ENCODE data around the genes GPI, ZNF30 and CD22.

- PRO-cap, 4 experiments: no peak in any of the 4 experiments
- RAMPAGE, long total RNA, 4 experiments: no peak in any of the 4 experiments
These were observed 24.9 kb upstream of the CEBPG start for GRCh38 chr19:33348379-33349258.

GRCh38 chr19:33506554-33507091 is 15.0 kb downstream of the PEPD start:
- PRO-cap, 4 experiments: no peak in any of the 4 experiments
- RAMPAGE, long total RNA, 4 experiments: no peak in any of the 4 experiments

- PRO-cap, 4 experiments: no peak in any of the 4 experiments
- RAMPAGE, long total RNA, 4 experiments: no peak in any of the 4 experiments
These were observed 882 bp downstream of the PEPD start for GRCh38 chr19:33520617-33521200.

DNA sequence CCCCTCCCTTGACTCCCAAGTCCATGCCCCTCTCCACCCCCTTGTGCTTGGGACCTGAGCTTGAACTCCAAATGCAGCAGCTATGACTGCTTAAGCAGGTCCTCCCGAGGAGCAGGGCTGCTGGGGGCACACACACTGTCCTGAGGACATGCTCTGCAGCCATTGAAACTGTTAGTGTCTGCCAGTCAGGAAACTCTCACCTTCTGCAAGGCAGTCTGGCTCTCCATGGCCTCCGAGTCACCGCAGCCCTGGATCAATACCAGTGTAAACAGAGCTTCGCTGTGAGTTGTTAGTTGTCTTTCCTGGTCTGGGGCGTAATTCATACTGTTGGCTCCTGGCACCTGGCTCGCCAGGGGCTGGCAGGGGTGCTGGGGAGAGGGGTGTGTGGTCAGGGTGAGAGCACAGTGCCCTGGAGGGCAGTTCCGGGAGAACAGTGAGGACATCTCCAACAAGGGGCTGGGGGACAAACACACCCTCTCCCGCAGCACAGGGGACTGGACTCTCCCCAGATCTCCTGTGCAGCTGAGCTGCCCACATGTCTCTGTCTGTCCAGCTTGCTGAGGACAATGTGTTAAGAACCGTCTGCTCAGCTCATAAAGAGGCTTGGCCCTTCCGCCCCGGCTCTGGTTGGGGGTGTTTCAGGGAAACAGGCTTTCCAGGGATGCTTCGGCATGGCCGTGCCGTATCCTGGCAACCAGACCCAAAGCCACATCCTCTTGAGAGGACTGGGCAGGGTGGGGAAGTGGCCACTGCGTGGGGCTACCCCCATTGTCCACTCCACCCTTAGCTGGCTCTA is 41.3 kb upstream of the CHST8 start:
- PRO-cap, 4 experiments: no peak in any of the 4 experiments
- RAMPAGE, long total RNA, 4 experiments: no peak in any of the 4 experiments

- PRO-cap, 4 experiments: peak in 4 of 4 experiments; most common plus-strand start chr19:33869069 (in 1); most common minus-strand start chr19:33868905 (in 2)
- RAMPAGE, long total RNA, 4 experiments: no peak in any of the 4 experiments
These were observed 72.1 kb downstream of the KCTD15 start for GRCh38 chr19:33868814-33869166.

DNA sequence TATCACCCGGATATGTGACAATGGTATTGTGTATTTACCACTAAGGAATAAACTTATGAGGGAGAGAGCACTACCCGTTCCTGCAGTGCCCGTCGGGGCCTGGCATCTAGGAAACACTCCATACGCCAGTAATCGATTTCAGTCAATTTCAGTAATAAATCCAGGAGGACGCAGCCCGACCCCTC is 317 bp upstream of the GARRE1 start:
- PRO-cap, 4 experiments: peak in 4 of 4 experiments; most common plus-strand start position 85 of the sequence (in 3)
- RAMPAGE, long total RNA, 4 experiments: no peak in any of the 4 experiments

DNA sequence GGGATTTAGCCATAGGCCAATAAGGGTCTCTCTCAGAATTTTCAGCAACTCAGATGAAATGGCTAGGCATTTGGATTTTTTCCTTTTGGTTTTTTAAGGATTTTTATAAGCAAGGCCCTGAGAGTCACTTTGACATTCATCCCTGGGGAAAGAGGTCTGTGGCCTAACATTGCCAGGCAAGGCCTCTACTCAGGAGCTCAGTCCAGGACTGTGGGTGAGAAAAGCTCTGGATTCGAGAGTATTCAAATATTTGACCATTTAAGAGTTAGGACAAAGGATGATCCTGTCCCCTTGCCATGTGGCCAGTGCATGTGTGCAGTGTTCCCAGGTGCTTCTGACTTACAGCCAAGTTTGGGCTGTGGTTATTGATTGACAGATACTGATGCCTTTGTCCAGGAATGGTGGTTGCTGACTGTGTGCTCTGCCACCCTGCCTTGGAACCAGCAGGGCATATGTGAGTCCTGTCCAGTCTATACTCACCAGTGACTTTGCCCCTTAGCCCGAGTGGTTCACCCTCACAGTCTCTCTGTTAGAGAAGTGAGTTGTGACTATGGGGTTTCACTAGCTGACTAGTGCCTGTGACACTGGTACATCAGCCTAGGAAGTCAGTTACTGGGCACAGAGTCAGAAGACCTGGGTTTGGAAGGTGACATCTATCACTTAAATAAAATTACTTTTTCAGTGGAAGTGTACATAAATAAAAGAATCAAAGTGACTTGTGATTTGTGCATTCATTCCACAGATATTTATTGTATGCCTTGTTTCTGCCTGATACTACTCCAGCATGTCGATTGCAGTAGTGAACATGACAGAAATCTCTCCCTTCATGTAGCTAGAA is 51.9 kb downstream of the GARRE1 start:
- PRO-cap, 4 experiments: no peak in any of the 4 experiments
- RAMPAGE, long total RNA, 4 experiments: no peak in any of the 4 experiments

- PRO-cap, 4 experiments: no peak in any of the 4 experiments
- RAMPAGE, long total RNA, 4 experiments: no peak in any of the 4 experiments
These were observed 51.8 kb upstream of the GPI start for GRCh38 chr19:34313110-34313644.

DNA sequence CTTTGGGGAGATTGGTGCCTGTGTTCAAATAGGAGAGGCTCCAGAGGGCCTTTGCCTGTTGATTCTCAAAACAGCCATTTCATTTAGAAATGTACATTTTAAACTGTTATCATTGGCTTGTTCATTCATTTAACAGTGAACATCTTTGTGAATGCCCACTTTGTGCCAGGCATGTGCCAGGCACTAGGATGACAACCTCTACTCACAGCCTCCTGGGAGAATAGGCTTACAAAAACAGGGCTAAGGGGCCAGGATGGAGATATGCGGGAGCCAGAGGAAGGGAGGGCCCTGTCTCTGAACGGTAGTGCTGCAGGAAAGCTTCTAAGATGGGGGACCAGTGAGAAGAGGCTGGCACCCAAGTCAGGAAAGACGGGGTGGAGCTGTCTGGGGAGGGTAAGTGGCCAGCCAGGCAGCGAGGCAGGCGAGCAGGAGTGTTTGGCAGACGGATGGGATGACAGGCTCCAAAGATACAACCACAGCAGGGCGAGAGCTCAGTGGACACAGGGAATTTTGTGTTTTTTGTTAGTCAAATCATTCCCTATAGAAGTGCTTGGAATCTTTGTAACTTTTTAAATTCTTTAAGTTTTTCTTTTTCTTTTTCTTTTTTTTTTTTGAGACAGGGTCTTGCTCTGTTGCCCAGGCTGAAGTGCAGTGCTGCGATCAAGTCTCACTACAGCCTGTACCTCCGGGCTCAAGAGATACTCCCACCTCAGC is 44.7 kb upstream of the GPI start:
- PRO-cap, 4 experiments: peak in 1 of 4 experiments; most common plus-strand start position 431 of the sequence (in 1)
- RAMPAGE, long total RNA, 4 experiments: no peak in any of the 4 experiments

DNA sequence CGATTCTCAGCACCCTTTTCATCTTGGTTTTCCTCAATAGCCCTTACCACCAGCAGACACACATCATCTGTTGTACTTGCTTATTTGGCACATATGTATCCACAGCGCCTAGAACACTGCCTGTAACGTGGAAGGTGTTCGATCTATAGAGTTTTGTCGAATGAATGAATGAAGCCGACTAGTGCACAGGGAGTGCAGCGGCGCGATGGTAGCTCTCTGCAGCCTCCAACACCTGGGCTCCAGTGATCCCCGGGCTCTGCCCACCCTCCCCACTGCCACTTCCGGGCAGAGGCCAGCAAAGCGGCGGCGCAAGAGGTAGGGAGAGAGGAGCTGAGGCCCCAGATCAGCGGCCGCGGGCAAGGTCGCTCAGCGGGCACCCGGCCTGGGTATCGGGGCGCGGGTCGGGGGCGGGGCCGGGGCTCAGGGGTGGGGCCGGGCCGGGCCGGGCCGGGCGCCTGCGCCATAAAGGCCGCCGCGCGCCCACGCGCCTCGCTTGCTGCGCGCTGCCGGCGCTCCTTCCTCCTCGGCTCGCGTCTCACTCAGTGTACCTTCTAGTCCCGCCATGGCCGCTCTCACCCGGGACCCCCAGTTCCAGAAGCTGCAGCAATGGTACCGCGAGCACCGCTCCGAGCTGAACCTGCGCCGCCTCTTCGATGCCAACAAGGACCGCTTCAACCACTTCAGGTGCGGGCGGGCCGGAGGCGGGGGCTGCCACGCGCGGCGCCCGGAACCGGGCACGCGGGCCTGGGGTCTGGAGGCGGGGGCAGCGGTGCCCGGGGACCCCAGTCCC is at the start of gene GPI:
GPI (plus strand) TSS at position 492 of the 790 bp plus-strand sequence.
- PRO-cap, 4 experiments: peak in 4 of 4 experiments; most common plus-strand start position 492 of the sequence (in 4); most common minus-strand start position 391 of the sequence (in 3)
- RAMPAGE, long total RNA, 4 experiments: start-site peak on the plus strand in 4 of 4 experiments, centred at positions 299 to 515 of the sequence, 26 to 355 reads per replicate

DNA sequence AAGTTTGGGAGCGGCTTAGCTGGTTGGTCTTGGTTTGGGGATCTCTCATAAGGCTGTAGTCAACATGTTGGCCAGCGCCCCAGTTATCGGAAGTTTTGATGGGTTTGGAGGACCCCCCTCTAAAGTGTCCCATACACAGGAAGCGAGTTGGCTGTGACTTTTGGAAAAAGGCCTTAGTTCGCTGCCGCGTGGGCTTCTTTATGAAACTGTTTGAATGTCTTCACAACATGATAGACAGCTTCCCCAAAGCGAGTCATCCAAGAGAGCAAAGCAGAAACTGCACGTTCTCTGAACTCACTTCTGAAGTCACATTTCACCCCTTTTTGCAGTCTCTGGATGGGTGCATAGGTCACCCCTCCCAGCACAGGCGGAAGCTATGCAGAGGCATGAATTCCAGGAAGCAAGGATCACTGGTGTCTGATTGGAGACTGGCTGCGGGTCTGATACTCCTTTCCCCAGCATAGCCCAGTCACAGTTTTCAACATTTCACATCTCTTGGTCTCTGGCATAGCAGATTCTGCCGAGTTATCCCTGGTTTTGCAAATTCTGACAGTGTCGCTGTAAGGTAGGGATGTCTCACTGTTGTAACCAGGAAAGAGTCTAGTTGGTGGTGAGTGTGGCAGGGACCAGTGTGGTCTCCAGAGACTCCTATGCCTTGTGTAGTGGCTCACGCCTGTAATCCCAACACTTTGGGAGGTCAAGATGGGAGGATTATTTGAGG is 10.7 kb downstream of the GPI start:
- PRO-cap, 4 experiments: no peak in any of the 4 experiments
- RAMPAGE, long total RNA, 4 experiments: no peak in any of the 4 experiments

- PRO-cap, 4 experiments: no peak in any of the 4 experiments
- RAMPAGE, long total RNA, 4 experiments: no peak in any of the 4 experiments
These were observed 59.8 kb upstream of the ZNF599 start for GRCh38 chr19:34832793-34833221.

DNA sequence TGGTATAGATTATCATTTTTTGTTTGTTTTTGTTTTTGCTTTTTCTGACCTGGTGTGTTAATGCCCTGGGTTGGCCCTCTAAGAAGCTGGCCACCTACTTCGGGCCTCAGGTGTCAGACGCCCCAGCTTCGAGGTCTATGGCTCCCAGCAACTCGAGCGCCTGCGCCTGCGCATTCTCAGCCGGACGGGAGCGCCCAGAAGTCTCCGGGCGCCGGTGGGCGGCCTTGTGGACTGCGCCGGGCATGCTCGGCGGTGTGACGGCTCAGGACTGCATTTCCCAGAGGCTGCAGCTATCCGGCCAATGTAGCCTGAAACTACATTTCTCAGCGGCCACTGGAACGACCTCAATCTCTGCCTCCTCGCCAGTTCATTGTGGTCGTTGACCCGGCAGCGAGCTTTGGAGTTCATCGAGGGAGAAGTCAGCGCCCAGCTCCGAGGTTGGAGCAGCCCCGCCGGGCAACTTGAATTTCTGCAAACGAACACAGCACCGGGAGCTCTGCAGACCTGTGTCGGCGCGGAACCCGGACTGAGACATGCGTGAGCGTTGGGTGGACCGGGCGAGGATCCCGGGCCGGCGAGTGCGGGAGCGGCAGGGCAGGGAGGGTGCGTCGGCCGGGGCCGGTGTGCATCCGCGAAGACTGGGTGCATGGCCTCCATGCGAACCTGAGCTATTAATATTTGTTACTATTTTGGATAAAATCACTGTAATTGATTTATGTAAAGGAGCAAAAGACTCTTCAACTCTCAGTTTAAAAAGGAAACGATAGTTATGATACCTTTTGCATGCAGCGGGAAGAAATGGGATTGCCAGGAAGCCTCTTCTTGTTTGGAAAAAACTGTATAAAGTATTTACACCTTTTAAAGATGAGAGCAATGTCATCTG is at the start of gene ZNF30:
ZNF30 (plus strand) TSS at position 224 of the 883 bp plus-strand sequence.
- PRO-cap, 4 experiments: peak in 4 of 4 experiments; most common plus-strand start position 280 of the sequence (in 2); most common minus-strand start position 154 of the sequence (in 4)
- RAMPAGE, long total RNA, 4 experiments: start-site peak on the plus strand in 4 of 4 experiments, centred at positions 213 to 387 of the sequence, 16 to 56 reads per replicate; start-site peak on the minus strand in 1 of 4 experiments, centred at position 164 of the sequence, 5 reads per replicate

DNA sequence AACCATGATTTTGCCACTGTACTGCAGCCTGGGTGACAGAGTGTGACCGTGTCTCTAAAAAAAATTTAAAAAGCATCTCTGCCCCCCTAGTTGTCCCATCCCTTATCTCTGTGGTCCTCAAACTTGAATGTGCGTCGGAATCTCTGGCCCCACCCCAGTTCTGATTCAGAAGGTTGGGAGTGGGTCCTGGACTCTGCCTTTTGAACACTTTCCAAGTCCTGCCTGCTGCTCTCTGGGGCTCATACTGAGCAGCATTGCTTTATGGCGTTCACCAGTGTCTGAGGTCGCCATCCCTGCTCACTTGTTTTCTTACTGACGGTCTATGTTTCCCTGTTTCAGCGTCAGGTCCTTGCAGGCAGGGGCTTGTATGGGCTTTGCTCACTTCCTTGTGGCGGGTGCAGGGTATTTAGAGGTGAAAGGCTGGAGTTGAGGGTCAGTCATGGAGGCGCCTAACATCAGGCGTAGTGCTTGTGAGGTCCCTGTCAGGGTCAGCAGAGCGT is 4.2 kb downstream of the GRAMD1A start:
- PRO-cap, 4 experiments: no peak in any of the 4 experiments
- RAMPAGE, long total RNA, 4 experiments: no peak in any of the 4 experiments

GRCh38 chr19:35045703-35046218 is 4.2 kb downstream of the HPN start:
- PRO-cap, 4 experiments: peak in 1 of 4 experiments; most common plus-strand start chr19:35045966 (in 1)
- RAMPAGE, long total RNA, 4 experiments: no peak in any of the 4 experiments

- PRO-cap, 4 experiments: no peak in any of the 4 experiments
- RAMPAGE, long total RNA, 4 experiments: no peak in any of the 4 experiments
These were observed 25.4 kb downstream of the HPN start for GRCh38 chr19:35066698-35067582.

DNA sequence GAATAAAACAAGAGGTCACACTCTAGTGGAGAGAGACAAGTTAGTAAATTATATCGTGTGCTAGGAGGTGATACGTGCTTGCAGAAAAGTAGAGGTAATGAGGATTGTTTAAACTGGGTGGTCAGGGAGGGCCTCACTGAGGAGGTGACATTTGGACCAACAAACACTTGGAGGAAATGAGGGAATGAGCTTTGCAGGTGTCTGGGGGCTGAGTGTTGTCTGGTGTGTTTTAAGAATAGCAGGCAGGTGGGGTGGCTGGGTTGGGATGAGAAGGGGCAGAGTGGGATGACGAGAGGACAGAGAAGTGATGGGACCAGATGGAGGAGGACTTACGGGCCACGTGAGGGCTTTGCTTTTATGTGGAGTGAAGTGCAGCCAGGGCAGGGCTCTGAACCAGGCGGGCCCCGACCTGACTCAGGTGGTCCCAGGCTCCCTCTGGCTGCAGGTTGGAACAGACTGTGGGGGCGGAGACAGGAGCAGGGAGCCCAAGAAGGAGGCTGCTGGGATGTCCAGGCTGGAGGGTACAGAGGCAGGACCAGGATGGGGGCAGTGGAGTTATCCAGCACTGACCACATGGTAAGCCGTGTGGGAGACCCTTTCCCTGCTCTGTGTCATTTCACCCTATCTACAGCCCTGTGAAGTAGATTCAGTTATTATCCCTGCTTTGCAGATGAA is 2.0 kb downstream of the FXYD5 start:
- PRO-cap, 4 experiments: no peak in any of the 4 experiments
- RAMPAGE, long total RNA, 4 experiments: no peak in any of the 4 experiments

DNA sequence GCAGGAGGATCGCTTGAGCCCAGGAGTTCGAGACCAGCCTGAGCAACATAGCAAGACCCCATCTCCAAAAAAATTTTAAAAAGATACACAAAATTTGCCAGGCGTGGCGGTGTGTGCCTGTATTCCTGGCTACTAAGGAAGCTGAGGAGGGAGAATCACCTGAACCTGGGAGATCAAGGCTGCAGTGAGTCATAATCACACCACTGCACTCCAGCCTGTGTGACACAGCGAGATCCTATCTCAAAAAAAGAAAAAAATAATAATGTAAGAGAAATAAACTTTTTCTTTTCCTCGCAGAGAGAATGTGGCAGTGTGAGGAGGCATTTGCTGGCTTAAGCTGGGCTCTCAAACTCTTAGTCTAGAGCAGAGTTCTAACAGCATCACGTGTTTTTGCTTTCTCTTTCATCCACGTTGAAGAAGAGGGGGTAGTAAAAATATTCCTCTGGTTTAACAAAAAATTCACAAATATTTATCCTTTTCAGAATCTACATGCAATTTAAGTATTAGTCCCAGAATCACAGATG is 21.0 kb downstream of the FAM187B start:
- PRO-cap, 4 experiments: peak in 2 of 4 experiments; most common minus-strand start position 326 of the sequence (in 2)
- RAMPAGE, long total RNA, 4 experiments: no peak in any of the 4 experiments

GRCh38 chr19:35328801-35329342 is at the start of gene CD22:
CD22 (plus strand) TSS chr19:35329187.
- PRO-cap, 4 experiments: peak in 4 of 4 experiments; most common plus-strand start chr19:35329187 (in 4); most common minus-strand start chr19:35329064 (in 2)
- RAMPAGE, long total RNA, 4 experiments: start-site peak on the plus strand in 1 of 4 experiments, at chr19:35329187-35329198 at its widest, 32 reads per replicate

DNA sequence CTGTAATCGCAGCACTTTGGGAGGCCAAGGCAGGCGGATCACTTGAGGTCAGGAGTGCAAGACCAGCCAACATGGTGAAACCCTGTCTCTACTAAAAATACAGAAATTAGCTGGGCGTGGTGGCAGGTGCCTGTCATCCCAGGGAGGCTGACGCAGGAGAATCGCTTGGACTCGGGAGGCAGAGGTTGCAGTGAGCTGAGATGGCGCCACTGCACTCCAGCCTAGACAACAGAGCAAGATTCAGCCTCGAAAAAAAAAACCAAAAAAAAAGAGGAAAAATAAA is 453 bp upstream of the FFAR2 start:
- PRO-cap, 4 experiments: no peak in any of the 4 experiments
- RAMPAGE, long total RNA, 4 experiments: no peak in any of the 4 experiments

Measured in spleen (tissue), 7 donors.